ENCODE measurements around a stretch of chr9.

DNA sequence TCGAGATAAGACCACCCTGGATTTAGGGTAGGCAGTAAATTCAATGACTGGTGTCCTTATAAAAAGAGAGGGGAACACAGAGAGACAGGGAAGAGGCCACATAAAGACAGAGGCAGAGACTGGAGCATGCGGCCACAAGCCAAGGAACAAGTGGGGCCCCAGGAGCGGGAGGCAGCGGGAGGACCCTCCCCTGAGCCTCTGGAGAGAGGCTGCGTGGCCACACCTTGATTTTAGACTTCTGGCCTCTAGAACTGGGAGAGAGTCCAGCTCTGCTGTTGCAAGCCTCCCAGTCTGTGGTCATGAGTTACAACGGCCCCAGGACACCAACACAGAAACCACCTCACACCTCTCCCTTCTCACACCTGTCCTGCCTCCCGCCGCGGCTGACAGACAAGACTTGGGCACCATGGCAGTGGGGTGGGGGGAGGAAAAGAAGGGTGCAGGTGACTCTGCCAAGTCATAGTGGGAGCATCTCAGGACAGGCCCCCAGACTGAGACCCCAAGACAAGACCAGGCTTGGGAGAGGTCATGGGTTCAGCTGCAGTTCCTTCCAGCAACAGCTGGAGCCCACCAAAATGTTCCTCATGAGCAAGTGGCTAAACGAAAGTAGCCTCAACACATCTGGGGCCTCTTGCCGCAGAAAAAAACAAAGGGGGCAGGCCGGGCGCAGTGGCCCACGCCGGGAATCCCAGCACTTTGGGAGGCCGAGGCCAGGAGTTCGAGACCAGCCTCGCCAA, 2.1 kb downstream of the INPP5E start:
- PRO-cap = no peak

DNA sequence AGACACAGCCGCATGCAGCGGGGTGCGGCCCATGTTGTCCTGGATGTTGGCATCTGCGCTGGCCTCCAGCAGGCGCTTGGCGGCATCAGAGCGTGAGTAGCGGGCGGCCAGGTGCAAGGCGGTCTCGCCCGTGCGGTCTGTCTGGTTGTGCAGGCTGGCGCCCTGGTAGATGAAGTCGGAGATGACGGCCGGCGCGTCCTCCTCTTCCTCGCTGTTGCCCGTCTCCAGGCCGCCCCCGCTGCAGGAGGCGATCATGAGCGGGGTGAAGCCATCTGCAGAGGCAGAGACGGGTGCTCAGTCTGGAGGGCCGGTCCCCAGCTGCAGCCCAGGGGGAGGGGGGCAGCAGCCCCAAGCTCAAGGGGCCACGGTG, 17.7 kb upstream of the SEC16A start:
- PRO-cap = no peak

DNA sequence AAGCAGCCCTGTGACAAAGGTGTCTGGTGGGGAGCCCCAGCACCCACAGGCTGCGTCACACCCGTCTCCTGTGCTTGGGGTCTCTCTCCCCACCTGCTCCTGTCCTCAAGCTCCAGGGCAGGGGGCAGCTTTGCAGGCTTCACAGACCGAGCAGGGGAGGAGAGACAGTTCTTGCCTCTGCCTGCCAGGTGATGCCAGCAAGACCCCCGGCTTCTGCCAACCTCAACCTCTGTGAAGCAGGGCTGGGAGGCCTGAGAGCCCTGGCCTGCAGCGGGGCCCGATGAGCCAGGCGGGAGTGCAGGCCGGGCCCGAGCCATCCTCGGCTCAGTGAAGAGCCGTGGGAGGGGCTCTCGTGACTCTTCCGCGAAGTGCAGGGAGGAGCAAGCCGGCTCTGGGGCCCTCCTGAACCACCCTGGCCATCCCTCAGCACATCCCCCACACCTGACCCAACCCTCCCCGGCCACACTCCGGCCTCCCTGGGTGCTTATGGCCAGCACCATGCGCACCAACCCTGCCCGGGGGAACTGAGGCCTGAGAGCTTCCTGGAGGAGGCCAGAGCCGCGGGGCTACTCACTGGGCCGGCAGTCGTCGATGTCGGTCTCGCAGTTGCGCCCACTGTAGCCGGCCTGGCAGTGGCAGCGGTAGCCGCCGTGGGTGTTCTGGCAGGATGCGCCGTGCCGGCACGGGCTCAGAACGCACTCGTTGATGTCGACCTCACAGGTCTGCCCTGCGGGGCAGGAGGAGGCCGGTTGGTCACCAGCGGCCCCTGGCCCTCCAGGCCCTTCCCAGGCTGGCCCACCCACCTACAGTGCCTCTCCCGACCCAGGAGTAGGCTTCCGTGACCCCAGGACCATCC, 27.5 kb upstream of the SEC16A start:
- PRO-cap = no peak

DNA sequence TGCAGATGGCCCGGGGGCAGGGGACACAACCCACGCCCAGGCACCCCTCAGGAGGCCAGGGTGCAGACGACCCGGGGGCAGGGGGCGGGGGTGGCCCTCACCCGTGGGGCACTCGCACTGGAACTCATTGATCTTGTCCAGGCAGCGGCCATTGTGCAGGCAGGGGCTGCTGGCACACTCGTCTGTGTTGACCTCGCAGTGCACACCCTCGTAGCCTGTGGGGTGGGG, 28.8 kb downstream of the NOTCH1 start:
- PRO-cap = no peak

DNA sequence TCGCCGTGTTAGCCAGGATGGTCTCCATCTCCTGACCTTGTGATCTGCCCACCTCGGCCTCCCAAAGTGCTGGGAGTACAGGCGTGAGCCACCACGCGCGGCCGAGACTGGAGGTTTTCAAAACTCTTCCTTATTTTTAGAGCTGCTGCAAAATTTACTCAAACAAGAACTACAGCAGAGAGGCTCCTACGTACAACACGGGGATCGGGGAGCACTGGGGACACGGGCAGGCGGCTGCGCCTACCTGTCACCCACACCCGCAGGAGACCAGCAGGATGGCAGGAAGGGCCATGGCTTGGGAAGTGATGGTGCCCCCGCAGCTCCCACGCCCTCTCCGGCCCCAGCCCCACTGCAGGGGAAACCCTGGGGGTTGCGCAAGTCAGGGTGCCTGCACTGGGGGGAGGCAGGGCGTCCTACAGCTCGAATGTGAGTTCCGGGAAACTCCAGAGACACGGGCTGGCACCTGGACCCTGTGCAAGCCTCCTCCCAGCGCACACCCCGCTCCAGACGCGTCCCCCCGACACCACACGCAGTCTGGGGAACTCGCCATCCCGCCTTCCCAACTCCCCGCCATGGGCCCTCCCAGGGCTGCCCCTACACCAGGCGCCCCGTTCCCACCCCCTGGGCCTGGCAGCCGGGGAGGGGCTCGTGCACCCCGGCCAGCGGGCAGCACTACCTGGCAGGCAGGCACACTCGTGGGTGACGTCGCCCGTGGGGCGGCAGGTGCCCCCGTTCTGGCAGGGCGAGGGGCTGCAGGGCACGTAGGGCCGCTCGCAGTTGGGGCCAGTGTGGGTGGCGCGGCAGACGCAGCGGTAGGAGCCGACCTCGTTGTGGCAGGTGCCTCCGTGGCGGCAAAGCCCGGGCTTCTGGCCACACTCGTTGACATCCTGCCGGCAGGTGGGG, 23.4 kb downstream of the NOTCH1 start:
- PRO-cap = no peak

GRCh38 chr9:136532232-136532707, 13.6 kb downstream of the NOTCH1 start:
- PRO-cap = no peak

DNA sequence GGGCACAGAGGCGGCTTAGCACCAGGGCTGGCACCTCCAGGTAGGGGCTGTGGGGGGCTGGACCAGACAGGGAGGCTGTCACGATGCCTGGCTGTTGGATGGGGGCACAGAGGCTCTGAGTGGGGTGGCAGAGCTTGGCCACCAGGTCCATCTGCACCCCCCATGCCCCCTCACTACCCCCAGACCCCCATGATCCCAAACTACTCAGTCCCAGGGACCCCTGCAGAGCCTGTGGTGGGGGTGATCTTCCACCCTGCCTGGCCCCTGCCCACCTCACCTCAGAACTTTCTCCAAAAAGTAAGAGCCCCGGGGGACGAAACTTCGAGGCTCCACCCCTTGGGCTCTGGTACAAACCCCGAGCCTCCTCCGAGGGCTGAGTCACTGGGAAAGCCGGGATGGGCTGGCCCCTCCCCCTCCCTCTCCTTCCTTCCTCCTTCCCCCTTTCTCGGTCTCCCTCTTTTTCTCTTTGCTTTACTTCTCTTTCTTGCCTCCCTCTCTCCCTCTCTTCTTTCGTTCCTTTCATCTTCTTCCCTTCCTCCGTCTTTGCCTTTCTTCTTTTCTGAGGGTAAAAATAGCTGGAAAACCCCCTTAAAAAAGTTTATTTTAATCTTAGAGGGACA, 5.4 kb upstream of the NOTCH1 start:
- PRO-cap = no peak

GRCh38 chr9:136604688-136605176, 58.0 kb upstream of the EGFL7 start:
- PRO-cap = no peak

GRCh38 chr9:136623660-136624671, 38.8 kb upstream of the EGFL7 start:
- PRO-cap = no peak

DNA sequence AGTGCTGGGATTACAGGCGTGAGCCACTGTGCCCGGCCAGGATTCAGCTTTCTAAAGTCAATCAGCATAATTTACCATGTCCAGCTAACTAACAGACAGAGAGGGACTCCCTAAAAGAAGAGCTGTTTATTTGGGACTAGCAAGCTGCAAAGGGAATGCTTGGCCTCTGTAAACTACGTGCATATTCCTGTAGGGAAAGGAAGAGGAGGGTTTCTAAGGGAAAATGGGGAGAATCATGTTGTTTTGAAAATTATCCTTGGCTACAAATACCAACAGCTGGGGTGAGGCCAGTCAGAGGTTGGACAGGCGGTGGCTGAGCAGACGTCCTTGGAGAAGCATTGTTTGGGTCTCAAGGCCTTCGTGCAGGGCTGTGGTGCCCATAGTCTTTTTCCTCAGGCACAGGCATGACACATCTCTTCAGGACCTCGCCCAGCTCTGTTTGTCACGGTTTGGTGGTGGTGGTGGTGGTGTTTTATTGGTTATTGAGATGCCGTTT, 27.9 kb upstream of the EGFL7 start:
- PRO-cap = no peak

DNA sequence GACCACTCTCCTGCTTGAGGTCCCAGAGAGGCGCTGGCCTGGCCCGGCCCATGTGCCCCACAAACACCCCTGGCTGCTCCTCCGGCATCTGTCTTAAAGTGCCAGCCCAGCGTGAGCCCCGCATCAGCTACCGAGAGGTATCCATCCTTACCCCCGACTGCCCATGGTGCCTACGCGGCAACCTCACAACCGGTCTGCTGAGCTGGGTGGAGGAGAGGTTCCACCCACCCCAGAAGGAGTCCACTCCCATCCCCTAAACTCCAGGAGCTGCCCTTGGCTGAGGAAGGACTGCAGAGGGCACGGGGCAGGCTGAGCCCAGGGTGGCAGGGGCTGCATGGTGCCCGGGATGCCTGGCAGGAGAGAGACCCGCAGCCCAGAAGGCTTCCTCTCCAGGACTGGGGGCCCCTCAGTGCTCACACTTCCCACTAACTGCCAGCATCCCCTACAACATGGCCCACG, 15.7 kb upstream of the EGFL7 start:
- PRO-cap = no peak

DNA sequence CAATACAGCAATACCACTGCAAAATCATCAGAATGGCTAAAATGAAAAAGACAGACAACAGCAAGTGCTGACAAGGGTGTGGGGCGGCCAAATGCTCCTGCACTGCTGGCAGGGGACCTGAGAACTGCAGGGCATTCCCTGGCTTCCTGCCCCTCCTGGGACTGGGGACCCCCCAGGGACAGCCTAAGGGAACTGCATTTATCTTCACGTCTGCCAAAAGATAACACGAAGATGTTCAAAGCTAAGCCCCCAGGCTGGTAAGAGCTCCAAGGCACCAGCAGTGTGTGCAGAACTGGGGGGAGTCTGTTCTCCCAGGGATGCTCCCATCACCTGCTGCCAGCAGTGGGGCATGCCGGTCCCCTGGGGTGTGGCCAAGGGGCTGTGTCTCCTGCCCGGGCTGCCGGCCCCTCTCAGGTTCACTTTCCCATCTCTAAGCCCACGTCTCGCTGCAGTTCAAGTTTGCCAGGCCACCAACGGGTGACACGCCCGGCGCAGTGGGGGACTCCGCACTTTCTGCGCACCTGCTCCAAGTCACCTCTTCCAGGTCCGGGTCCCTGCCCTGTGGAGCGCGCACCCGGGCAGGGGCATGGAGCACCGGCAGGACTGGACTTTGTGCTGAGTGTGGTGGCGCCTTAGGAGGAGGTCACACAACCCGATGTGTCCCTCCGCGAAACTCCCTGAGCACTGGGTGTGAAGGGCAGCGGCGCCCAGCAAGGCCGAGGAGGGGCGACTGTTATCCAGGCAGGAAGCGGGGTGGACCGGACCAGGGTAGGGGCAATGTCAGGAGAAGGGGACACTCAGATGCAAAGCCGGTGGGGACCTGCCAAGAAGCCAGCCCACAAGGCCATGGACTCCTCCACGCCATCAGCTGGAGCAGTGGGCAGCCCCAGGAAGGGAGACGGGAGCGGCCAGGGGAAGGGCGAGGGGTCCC, 4.4 kb upstream of the EGFL7 start:
- PRO-cap = no peak

DNA sequence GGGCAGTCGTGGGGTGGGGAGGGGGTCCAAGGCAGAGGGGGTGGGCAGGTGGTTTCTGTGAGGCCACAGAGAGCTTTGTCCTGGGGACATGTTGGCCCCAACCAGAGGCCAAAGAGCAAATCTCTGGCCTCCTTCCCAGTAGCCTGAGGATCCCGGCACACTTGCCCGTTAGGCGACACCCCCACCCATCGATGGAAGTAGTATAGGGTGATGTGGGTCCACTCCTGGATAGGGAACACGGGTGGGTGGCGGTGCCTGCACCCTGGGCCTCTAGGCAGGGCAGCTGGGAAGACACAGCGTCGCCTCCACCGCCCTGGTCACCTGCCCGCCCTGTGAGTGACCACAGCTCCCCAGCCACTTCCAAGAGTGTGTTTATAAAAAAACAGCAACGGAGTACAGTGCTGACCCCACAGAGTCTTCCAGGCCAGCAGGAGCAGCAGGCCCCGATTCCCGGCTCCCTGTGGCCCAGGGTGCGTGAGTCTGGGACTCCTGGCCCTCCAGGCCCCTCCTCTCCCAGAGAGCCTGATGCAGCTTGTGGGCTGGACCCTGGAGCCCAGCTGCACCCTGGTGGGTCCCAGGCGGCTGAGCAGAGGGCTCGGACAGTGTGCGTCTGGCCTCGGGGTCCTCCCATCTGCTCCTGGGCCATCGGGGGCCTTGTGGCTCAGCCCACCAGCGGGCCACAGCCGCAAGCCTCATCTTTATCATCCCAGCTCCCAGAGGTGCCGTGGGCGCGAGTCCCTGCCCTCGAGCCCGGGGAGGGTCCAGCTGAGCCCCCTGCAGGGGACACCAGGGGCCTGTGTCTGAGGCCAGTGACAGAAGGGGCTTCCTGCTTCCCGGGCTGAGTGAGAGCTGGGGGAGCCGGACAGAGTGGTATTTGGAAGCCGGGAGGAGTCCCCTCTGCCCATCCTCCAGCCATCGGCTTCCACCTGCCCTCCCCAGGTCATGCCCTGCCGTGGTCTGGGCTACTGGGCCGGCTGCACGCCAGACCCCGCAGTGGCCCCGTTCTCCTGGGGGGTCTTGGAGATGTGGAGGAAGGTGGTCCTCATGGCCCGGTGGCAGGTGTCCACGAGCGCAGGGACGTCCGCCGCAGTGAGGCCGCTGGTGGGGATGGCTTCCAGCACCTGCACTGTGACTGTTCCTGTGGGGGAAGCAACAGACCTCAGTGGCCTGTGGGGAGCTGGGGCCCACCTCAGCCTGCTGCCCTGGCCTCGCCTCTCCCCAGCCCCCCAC, 10.5 kb downstream of the EGFL7 start:
- PRO-cap = no peak

DNA sequence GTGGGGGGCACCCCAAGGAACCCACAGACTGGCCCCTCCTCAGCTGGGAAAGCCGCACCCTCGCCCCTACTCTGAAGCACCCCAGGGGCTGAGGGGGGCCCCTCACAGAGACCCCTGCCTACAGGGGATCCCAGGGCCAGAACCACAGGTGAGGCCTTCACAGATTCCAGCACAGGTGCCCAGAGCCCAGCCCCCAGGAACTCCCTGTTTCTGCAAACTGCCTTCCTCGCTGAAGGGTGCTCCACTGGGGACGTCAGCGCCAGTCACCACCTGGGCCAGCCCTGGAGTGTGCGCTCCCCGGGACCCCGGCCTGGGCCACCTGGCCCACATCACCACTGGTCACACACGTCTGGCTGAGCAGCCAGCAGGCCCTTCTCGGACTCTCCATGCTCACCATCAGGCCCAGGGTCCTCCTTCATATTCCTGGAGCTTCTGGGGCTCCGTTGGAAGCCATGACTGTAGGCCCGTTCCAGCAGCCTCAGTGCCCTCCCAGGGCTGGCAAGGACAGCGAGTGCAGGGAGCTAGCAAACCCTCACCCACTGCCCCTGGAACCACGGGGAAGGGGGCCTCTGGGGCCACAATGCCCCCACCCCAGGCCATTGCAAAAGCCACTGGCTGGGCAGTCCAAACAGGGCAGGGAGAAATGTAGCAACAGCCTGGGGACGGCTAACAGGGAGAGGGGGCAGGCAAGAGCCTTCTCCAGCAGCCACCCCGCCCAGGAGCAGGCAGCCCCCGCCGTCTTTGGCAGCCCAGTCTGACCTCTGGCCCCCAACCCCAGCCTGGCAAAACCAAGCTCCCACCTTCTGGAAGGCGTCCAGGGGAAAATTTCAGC, 1.4 kb downstream of the AGPAT2 start:
- PRO-cap = no peak

- PRO-cap = no peak
These were observed 8.5 kb downstream of the DIPK1B start for GRCh38 chr9:136720516-136721636.

GRCh38 chr9:136723109-136724409, 11.2 kb downstream of the DIPK1B start:
- PRO-cap = no peak

DNA sequence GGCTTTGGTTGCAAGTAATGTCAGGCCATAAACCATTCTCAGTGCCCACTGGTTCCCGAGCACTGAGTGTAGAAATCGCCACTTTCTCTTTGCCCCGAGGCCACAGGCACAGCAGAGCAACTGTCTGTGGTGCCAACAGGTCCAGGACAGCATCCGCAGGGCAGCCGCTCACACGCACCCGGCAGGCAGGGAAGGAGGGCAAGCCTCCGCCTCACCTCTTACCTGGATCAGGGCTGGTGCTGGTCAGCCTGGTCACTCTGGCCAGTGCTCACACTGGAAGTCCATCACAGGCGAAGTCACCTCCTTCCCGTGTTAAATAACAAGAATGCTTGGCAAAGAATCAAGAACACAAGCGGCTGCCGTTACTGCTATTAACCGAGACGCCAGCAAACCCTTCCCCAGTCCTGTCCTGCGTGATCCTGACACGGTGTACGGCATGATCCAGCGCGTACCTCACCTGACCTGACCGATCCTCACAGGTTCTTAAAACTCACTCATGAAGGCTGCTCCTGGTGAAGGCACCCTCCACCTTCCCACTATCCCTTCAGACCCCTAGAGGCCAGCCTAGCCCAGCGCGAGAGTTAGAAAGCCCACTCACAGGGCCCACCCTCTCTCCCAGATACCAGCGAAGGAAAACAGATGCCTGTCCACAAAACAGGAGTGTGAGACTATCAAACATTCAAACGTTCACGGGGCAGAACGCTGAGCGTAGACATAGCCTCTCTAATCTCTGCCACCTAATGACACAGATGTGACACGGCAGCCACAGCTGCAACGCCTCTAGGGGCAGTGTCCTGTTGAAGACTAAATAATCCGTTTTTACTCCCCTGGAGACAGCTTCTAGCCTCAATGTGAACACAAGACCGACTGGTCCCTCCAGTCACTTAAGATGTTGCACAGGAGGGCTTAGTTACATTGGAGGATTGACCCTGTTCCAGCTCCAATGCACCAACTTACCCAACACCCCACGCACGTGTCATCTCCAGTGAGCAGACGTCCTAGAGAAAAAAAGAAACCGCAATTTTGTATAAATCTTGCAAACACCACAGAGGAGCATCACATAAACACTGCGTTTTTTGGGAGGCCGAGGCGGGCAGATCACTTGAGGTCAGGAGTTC, 14.1 kb downstream of the DIPK1B start:
- PRO-cap = no peak

DNA sequence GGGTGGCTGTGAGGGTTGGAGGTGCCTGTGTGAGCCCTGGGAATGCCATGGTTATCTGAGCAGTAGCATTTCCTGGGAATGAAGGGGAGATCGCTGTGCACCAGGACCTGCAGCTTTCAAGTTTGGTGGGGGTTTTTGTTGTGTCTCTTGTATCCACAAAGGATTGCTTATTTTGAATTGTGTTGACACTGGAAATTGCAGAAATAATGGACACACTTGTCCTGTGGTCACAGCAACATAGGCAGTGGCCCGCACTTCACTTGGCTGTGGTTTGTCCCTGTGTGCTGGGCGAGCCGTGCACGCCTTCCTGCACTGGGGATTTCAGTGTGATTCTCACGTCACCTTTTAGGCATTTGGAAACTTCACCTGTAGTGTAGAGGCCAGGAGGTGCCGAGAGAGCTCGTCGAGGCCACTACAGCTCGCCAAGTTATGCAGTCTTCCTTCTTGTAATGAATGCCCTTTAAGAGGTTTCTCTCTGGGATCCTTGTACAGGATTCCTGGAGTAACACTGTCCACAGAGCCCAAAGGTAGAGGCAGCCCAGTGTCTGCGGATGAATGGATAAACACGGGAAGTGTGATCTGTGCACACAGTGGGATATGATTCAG, 14.6 kb downstream of the TRAF2 start:
- PRO-cap = no peak

DNA sequence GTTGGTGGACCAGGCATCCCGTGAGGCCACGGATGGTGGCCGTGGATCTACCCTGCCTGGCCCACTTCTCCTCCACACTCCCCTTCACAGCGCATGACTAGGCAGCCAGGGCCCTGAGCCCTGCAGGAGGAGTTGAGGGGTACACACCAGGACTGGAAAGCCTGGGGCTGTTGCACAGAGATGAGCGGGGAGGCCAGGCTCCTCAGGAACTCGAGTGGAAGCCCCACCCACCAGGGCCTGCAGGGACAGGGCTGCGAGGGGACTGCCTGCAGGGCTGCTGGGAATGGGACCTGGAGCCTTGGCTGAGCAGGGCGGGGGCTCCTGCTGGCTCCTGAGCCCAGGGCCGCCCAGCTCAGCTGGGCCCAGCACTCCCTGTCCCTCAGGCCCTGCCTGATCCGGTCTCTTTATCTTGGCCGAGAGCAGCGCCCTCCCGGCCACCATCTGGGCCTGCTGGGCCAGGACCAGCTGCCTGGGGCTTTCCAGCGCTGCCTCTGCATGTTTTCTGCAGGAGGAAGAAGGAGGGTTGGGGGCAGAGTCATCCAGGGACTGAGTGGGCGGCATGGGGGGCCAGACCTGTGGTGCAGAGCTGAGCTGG, 9.2 kb downstream of the LCN12 start:
- PRO-cap = no peak

GRCh38 chr9:136979570-136980529, 2.5 kb downstream of the PTGDS start:
- PRO-cap = no peak

Data from ileum (tissue), 1 donor.